ENCODE data around the genes SPAG8 and FAM221B.

- RRBS, 2 experiments = no CpG with 5 or more reads among the region's 4 CpGs
These were observed 7.5 kb downstream of the NPR2 start for GRCh38 chr9:35798833-35799331.

DNA sequence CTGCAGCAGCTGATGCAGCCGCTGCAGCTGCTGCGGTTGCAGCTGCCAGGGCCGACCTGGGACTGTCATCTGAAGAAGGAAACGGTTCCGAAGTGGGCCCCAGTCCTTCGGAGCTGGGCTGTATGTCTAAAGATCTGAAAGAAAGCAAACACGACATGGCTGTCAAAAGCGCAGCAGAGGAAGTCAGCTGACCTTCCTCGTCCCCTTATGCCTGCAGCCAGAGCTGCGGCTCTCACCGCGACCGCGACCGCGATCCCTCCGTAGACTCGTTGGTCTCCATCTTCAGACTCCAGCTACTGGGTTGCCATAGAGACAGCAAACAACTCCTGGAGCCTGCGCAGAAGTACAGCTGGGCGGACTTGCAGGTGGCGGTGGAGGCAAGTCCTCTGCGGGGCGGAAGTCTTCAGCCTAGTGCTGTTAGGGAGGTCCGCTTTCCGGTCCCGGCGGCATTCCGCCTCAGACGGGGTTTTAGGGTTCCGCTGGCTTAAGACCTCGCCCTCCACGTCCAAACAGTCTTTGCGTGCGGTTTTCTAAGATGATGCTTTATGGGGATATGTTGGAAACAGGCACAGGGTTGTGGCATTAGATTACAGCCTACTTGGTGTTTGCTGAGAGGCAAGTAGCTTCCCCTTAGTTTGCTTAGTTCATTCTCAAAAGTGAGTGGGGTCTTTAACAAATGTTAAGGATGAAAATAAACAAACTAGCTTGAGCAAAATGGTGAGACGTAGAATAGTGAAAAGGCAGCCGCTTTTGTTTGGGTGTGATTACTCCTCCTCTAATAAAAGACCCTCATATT lies at the start of gene SPAG8:
Gene SPAG8, minus strand, starts transcription at position 395 of the 796 bp plus-strand sequence.
- RRBS, 2 experiments = no CpG with 5 or more reads among the region's 36 CpGs

DNA sequence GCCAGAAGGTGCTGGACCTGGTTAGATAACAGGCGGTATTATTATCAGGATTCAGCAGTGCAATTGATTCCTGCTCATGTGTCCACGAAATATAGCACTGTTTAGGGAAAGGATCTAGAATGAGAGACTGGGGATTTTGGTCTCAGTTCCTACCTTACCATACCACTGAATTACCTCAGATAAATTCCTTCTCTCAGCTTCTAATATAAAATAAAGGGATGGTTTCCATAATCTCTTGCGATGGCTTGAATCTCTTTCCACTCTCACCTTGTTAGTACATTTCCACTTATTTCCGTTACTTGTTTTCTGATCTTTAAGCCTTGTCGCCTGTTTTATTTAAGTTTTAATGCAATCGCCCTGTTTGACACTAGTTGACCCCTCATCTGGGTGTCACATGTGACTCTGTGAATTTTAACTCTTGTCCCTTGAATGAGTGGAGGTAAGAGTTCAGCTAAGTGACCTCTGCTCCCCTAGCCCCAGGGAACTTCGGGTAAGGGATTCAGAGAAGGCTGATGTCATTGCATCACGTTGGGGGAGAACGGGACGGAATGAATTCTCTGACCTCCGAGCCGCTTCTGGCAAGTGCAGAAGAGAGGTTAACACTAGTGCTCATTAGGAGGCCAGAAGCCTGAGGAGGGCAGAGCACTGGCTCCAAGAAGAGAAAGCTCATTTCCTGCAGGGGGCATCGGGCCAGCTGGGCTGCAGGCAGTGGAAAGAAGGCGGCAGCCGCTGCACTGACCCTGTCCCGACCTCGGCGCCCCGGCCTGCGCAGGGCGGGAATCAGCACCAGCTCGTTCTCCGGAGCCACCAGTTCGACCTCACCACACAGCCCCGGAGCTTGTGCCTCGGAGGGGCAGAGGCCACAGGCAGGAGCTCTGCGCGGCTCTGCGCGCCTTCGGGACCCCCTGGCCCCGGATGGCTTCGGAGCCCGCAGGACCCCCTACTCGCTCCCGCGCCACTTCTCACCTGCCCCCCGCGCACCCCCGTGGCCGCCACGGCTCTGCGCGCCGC lies 604 bp downstream of the HINT2 start:
- RRBS, 2 experiments = 1 to 5% methylated on average over 12 to 13 of the region's 45 CpGs

DNA sequence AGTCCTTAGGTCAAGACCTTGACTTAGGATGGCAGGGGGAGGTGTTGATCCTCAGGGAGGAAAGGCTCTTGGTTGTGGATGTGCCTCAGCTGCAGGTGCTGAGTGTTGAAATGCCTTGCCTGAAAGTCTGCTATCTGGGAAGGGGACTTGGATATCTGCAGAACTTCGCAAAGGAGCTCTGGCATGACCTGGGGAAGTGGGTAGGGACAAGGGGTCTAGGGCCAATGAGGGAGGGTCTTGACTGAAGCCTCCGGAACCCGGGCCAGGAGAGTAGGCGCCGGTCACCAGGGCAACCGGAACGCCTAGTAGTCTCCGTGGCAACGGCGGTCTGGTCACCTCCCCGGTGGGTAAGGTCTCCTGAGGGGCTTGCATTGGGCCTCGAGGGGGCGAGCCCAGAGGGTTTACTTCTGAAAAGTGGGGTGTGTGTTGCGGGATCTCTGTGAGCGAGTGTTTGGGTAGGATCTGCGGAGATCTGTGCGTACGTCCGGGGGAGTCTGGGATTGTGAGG lies at the start of gene FAM221B:
Gene FAM221B, minus strand, starts transcription at position 243 of the 508 bp plus-strand sequence.
- RRBS, 2 experiments = 2 to 7% methylated on average over 6 of the region's 19 CpGs

- RRBS, 2 experiments = no CpG with 5 or more reads among the region's 12 CpGs
These were observed 2.4 kb downstream of the SPAAR start for GRCh38 chr9:35911501-35912205.

GRCh38 chr9:35919108-35919887 lies 10.0 kb downstream of the SPAAR start:
- RRBS, 2 experiments = no CpG with 5 or more reads among the region's 3 CpGs

- RRBS, 2 experiments = no CpG with 5 or more reads among the region's 10 CpGs
These were observed 12.2 kb downstream of the OR2S2 start for GRCh38 chr9:35945691-35946220.

- RRBS, 2 experiments = no CpG with 5 or more reads among the region's 8 CpGs
These were observed 6.2 kb downstream of the OR2S2 start for GRCh38 chr9:35951705-35952227.

- RRBS, 2 experiments = no CpG with 5 or more reads among the region's 5 CpGs
These were observed 45.5 kb upstream of the GLIPR2 start for GRCh38 chr9:36090918-36091449.

- RRBS, 2 experiments = no CpG with 5 or more reads among the region's 11 CpGs
These were observed 10.3 kb upstream of the CCIN start for GRCh38 chr9:36158740-36159399.

DNA sequence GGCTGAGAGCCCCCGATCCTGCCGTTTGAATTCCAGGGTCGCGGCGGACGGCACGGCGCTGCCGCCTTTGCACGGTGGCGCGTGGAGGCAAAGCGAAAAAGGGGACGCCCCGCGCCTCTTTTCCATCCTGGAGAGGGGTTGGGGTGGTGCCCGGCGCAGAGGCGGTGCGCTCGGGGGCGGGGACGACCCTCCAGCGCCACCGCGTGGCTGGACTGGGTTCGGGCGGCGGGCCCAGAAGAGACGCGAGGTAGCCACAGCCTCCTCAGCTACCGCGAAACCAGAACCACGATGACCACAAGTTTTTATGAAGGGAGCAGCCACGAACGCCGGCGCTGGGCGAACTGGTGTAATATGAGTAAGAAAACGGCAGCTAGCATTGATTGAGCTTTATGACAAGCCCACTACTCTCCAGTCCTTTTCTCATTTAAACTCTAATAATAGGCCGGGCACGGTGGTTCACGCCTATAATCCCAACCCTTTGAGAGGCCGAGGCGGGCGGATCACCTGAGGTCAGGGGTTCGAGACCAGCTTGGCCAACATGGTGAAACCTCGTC lies 2.6 kb upstream of the CCIN start:
- RRBS, 2 experiments = 15% methylated on average over 4 of the region's 48 CpGs; no CpG with 5 or more reads in 1 of the 2 experiments

DNA sequence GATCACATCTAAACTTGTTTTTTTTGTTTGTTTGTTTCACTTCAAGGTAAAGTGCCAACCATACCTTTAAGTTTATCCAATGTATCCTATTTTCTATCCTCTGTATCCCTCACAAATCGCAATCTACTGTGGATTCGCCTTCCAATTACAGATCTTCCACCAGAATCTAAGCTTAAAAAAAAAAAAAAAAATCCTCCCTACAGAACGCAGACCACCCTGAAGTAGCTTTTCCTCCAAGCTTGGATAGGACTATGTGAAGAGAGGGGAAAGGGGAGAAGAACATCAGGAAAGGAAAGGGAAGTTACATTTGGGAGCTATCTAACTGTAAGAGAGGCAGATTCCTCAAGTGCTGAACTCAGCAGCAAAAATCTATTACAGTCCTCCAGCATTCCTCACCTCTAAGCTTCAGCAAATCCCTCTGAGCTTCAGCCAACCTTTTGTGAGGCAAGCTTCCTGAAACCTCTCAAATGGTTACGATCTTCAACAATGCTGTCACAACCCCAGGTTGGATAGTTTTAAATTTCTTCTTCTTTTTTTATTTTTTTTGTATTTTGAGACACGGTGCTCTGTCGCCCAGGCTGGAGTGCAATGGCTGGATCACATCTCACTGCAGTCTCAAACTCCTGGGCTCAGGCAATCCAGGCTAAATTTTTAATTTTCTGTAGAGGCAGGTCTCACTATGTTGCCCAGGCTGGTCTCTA lies 2.4 kb upstream of the RNF38 start:
- RRBS, 2 experiments = no CpG with 5 or more reads among the region's 6 CpGs

GRCh38 chr9:36487415-36487712 lies 85.3 kb upstream of the MELK start:
- RRBS, 2 experiments = under 1 to 6% methylated on average over 24 to 32 of the region's 53 CpGs

DNA sequence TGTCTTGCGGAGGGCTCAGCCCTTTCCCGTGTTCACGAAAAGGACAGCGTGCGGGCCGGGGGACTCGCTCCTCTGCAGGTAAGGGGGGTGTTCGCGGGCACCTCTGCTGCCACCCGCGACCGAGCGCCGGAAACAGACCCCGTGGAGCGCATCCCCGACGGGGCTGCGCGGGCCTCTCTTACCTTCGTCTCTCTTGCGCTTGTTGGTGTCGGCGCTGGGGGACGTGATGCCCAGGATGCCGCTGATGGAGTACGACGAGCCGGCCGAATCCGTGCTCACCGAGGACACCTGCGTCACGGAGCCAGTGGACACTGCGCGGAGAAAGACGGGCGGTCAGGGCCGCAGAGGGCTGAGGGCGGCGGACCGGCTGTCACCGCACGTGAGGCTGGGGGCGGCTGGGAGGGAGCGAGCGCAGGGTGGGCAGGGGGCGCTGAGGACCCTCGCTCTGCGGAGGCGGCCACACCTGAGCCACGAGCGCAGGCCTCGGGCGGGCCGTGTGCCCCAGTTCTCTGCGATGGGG lies 31.5 kb downstream of the PAX5 start:
- RRBS, 2 experiments = 77 to 87% methylated on average over 18 of the region's 57 CpGs

GRCh38 chr9:37029206-37029564 lies 4.9 kb downstream of the PAX5 start:
- RRBS, 2 experiments = 41 to 51% methylated on average over 8 to 10 of the region's 18 CpGs

GRCh38 chr9:37029565-37030082 lies 4.4 kb downstream of the PAX5 start:
- RRBS, 2 experiments = no CpG with 5 or more reads among the region's 26 CpGs

- RRBS, 2 experiments = 26 to 30% methylated on average over 6 to 9 of the region's 15 CpGs
These were observed 528 bp upstream of the PAX5 start for GRCh38 chr9:37034663-37034928.

DNA sequence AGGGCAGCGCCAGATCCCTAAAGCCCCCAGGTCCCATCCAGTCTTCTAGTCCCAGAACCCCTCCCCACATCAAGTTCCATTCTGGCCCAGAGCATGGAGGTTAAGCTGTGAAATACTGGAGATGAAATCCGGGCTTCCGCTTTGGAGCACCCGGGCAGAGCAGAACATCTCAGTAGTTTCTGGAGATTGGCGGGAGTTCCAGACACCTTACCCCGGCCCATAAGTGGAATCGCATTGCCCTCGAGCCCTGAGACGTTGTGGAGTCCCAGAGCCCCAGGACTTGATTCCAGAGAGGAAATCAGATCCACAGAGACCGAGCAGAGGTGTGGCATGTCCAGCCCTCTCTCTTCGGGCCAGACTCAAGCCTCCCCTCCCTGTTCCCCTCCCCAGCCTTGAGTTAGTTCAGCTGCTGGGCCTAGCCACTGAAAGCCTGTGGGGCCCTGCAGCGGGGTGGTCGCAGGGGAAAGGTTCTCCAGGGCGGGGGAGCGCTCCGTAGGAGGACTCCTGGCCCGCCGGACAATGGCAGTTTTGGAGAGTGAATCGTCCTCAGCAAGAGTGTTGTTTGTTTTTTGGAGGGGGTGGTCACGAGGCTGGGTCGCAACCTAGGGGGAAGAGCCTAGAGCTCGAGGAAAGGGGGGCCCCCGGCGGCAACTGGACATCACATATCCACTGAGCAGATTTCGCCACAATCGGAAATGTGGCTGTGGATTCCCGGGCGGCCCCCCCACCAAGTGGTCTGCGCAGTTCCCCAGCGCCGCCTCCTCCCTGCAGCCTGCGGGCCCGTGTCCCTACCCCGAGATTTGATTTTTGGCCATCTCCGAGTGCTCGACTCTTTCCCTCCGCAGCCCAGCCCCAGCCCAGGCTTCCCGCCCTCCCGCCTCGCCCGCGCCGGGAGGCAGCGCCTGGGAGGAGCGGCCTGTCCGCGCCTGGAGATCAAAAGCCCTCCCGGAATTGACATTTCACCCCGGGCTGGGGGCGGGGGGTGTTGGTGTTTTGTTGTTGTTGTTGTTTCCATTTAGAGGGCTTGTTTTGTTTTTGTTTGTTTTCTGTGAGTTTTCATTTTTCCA lies 1.2 kb upstream of the PAX5 start:
- RRBS, 2 experiments = 41 to 46% methylated on average over 14 to 15 of the region's 50 CpGs

GRCh38 chr9:37036937-37037631 lies 3.0 kb upstream of the PAX5 start:
- RRBS, 2 experiments = no CpG with 5 or more reads among the region's 43 CpGs

DNA sequence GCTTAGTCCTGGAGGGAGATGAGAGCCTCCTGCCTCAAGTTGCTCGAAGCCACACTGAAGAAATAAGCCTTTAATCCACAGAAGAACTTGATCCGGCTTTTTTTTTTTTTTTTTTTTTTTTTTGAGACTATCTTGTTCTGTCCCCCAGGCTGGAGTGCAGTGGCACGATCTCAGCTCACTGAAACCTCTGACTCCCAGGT lies 8.4 kb upstream of the PAX5 start:
- RRBS, 2 experiments = no CpG with 5 or more reads among the region's 3 CpGs

Data from Panc1 (cell line).